ENCODE results near the genes FTL and PTH2.

GRCh38 chr19:48556218-48556590 is 4.2 kb downstream of the SULT2B1 start:
- PRO-cap = no peak

GRCh38 chr19:48569577-48570420 is 17.8 kb downstream of the SULT2B1 start:
- PRO-cap = no peak

DNA sequence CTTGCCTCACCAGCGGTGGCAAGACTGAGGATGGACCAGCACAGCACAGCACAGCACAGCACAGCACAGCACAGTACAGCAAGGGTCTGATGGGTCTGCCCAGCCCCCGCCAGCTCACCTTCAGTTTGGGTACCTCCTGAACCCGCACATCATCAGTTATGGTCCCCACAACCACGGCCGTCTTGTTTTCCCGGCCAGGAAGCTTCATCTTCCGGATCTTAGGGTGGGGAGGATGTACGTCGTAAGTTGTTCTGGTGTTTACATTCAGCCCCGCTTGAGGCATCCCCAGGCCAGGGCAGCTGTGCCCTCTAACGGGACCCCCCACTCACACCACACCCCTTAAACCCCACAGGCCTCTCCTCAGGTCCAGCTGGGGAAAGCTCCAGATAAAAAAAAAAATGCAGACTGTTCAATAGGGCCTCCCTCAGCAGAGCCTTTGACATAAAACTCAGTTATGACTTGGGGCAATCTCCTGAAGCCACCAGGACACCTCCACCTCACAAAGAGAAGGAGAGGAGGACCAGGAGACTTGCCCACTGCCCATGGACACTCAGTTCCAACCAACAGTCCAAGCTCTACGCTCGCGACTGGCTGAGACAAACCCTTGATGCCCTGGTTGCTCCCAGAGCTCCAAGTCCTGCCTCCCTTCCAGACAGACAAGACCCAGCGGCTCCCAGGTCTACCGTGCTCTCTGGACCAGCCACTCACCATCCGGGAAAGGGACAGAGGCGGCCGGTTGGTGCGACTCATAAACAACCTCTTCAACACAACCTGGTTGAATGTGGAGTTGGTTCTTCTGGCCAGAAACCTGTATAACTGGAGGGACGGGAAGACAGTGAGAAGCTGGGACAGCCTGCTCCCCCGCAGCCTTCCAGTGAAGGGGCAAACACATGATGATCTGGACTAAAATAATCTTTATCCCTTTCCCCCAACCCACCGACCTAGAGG is 2.0 kb upstream of the FAM83E start:
- PRO-cap = no peak

DNA sequence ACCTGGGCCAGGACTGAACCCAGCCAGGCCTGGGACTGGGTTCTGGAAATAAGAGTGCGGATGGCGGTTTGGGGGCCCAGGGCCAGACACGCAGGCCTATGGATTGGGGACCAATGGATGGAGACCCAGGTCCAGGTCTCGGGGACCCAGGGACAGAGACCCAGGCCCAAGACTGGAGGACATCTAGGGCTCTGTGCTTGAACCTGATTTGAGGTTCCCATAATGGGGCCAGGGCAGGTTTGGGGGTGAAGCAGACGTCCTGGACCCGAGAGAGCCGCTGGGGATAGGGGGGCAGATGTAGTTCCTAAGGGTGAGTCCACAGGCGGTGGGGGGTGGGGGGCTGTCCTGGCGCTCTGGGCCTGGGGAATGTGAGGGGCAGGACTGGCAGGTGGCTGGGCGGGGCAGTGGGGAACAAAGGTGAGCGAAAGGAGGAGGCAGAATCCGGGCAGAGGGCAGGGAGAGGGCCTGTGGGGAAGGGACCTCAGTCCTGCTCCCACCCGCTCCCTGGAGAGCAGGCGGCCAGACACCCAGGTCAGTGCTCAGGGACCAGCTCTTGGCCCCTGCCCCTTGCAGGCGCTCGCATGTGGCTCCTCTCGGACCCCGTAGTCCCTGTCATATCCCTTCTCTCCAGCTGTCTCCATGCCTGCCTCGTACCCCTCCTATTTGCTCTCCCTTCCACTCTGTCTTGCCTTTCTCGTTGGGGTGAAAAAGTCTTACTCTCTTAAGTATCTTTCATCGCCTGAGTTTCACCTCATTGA is 5.4 kb downstream of the SPHK2 start:
- PRO-cap = no peak

- PRO-cap = bidirectional peak, plus-strand start at chr19:48637140, minus-strand start at chr19:48637006
These were observed 368 bp downstream of the DBP start for GRCh38 chr19:48636788-48637233.

DNA sequence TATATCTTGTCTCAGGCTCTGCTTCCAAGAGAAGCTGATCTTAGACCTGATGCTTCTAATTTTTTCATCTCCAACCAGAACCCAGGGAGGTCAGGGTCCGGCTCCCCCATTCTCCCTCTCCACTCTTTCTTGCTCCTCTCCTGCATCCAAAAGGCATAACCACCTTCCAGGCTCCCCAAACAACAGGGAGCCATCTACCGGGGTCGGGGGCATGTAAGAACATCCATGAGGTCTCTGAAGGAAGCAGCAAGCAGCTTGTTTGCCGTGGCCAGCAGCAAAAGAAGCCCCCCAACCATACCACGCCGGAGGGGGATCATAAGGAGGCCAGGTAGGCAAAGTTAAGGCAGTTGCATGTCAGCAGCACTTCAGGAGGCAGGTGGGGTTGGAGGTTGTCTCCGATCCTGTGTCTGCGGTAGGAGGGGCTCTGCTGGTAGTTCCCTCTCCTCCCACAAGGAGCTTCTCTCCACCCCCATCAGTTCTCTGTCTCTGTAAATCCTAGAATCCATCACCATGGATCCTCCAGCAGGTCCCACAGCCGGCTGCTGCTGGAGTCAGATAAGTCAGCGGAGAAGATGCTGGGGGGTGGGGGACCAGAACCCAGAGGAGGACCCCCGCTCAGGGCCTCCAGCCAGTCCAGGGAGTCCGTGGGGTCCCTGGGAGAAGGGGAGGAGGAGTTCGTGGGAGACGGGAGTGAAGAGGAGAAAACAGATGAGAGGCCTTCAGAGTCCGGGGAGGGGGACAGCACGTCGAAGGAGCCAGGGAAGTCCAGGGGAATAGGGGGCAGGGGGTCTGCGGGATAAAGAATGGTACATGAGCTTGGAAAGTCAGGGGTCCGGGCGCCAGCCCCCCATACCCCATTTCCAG is 6.5 kb downstream of the MAMSTR start:
- PRO-cap = no peak

DNA sequence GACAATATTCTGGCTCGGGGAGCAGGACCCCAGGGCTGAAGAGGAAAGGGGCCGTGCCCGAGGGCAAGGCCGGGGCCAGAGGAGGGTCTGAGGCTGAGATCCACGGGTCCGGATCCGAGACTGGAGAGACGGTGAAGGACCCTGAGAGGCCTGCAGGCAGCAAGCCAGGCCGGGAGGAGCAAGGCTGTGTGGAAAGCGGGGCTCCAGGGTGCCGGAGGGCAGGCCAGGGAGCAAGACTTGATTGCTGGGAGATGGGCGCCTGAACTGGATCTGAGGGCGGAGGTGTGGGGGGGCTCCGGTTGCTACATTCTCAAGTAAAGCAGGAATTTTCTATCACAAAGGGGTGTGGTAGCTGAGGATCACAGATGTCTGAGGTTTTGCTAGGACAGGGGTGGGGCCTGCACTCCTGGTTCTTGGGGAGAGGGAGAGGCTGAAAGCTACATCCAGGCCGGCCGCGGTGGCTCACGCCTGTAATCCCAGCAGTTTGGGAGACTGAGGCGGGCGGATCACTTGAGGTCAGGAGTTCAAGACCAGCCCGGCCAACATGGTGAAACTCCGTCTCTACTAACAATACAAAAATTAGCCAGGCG is 3.8 kb downstream of the MAMSTR start:
- PRO-cap = no peak

DNA sequence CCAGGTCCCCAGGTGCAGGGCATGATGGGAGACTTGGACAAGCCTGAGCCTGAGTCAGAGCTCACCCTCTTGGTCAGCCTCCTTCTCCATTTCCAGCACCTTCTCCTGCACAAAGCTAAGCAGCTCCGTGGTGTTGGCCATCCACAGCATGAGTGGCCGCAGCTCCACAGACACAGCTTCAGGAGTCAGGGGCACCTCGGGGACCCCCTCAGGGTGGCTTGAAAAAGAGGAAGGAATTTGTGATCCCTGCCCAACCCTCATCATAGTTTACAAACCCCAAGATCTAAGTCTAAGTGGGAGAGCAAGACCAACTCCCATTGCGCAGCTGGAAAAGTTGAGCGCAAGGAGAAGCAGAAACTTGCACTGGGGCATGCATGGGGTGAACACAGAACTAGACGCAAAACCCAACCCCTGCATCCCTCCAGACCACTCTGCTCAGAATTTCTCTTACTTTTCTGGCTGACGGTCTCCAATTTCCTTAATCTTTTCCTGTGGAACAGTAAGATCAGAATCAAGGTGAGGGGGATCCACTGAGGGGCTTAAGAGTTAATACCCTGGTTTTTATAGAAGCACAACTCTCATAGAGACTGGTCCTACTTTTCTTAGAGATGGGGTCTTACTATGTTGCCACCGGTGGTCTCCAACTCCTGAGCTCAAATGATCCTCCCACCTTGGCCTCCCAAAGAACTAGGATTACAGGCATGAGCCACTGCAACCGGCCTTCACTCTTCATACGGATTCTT is 7.6 kb upstream of the MAMSTR start:
- PRO-cap = no peak

- PRO-cap = bidirectional peak, plus-strand start at chr19:48872421, minus-strand start at chr19:48872186
These were observed 276 bp upstream of the PPP1R15A start for GRCh38 chr19:48872023-48872266.

- PRO-cap = no peak
These were observed 776 bp upstream of the BAX start for GRCh38 chr19:48953822-48954375.

GRCh38 chr19:48964652-48965518 is at the start of gene FTL:
Gene FTL, plus strand, starts transcription at chr19:48965309.
- PRO-cap = bidirectional peak, plus-strand start at chr19:48965309, minus-strand start at chr19:48965146

DNA sequence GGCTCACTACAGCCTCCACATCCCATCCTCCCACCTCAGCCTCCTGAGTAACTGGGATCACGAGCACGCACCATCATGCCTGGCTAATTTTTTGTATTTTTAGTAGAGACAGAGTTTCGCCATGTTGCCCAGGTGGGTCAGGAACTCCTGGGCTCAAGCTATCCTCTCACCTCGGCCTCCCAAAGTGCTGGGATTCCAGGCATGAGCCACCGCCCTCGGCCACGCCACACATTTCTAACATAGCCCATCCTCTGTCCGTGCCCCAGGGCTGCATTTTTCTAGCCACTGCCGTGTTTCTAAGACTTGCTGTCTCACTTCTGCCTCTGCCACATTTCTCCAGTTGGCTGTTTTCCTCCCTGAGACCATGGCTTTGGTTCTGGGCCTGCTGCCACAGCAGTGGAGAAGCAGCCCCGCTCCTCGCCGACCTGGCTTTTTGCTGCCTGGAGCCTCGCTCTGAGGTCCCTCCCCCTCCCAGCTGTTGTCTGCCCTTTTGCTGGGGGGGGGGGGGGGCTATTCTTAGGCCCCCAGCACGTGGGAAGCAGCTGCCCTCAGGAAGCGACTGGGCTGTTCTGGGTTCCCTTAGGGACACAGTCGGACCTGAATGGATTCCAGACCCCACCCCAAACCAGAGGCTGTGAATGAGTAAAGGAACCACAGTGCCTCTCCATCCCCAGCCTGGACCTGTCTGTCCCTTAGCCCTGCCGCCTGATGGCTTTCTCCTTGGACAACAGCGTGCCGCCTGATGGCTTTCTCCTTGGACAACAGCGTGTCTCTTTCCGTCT is 3.4 kb downstream of the GYS1 start:
- PRO-cap = no peak

- PRO-cap = no peak
These were observed 384 bp downstream of the RUVBL2 start for GRCh38 chr19:48994010-48994532.

DNA sequence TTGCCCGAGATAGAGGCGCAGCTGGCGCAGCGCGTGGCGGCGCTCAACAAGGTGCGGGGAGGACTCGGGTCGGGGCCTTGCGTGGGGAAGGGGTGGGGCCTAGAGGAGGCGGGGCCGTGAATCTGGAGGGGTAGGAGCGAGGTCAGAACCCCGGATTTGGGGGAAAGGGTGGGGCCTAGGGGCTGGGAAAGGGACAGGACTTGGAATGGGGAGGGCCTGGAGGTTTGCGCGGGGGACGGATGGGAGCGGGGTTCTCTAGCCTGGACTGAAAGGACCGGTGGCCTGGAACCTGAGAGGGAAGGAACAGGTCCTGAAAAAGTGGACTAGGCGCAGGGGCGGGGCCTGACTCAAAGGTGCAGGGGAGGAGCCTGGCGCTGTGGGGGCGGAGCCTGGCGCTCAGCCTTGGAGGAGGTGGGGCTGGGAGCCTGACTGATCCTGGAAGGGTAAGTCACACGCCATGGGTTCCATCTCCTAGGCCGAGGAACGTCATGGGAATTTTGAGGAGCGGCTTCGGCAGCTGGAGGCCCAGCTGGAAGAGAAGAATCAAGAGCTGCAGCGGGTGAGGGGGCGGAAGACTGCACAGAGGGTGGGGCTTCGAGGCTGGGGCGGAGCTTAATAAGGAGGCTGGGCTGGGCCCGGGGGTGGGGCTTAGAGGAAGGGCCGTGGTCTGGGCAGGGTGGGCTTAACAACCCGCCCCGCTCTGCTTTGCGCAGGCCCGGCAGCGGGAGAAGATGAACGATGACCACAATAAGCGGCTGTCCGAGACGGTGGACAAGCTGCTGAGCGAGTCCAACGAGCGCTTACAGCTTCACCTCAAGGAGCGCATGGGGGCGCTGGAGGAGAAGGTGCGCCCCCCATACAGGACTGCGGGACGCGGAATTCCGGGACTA is 14.2 kb downstream of the PPFIA3 start:
- PRO-cap = no peak

DNA sequence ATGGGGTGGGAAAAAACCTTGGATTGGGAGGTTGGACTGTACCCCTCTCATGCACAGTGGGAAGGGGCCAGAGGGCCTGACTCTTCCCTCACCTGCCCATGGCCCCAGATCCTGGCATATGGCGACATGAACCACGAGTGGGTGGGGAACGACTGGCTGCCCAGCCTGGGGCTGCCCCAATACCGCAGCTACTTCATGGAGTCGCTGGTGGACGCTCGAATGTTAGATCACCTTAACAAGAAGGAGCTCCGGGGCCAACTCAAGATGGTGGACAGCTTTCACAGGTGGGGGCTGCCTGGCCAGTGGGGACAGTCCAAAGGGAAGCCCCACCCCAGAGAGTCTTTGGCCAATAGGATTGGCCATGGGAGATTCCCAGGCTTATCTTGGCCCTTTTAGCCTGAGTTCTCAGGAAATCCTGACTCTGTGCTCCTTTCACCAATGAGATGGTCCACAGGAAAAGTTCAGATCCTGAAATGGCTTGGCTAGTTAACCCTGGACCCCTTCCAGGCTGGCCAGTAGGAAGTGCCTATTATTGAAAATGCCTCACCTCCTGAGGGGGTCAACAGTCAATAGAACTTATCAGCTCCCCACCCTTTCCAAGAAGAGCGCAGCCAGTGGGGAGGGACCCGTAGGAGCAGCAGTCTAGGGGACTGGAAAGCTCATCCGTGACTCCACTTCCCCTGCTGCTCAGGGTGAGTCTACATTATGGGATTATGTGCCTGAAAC is 7.1 kb downstream of the HRC start:
- PRO-cap = no peak

DNA sequence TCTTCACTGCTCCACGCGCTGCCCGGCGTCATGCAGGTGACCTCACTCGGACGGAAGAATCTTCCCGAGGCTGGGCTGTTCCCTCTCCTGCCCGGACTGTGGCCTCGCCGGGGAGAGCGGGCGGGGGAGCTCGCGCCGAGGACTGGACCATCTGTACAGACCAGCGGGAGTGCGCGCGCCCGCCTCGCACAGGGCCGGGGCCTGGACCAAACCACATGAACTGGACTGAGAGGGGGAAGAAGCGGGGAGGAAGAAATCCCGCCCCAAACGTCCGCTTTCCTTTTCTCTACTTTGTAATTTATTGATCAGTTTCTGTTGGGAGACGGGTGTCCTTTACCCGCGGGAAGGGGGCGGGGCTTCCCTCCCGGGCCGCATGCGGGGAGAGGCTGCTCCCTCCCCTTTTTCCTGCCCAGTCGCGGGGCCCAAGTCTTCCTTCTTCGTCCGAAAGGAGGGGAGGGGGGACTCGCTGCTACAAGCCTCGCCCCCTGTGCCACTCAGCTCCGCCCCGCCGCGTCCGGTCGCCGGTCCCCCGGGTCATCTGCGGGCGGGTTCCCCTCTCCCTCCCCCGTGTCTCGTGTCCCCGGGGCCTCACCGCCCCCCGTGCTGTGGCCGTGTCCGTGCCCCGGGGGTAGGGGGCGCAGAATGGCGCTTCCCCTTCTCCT is 4.9 kb downstream of the HRC start:
- PRO-cap = bidirectional peak, plus-strand start at position 114 of the sequence, minus-strand start at position 98 of the sequence

- PRO-cap = bidirectional peak, plus-strand start at chr19:49334082, minus-strand start at chr19:49333971
These were observed 1.4 kb upstream of the CD37 start for GRCh38 chr19:49333508-49334422.

GRCh38 chr19:49338440-49338703 is 3.2 kb downstream of the CD37 start:
- PRO-cap = no peak

DNA sequence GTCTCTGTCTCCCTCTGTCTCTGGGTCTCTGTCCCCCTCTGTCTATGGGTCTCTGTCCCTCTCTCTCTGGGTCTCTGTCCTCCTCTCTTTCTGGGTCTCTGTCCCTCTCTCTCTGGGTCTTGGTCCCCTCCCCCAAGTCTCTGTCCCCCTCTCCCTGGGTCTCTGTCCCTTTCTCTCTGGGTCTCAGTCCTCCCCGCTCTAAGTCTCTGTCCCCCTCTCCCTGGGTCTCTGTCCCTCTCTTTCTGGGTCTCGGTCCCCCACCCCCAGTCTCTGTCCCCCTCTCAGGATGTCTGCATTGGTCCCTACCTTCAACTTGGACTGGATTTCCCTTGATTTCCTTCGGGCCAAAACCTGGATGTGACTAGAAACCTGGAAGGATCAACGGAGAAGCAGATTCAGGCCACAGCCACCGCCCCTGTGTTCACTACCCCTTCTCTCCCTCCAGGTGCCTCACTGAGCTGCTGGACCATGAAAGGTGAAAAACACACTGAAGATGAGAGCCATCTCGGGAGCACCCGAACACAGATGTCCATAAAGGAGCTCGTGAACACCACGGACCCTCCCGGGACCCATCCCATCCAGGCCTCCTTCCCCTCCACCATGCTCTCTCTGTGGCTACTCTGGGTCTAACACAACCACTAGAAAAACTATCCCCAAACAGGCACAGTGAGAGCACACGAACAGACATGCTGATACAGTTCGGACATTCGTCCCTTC is 5.1 kb downstream of the TEAD2 start:
- PRO-cap = no peak

DNA sequence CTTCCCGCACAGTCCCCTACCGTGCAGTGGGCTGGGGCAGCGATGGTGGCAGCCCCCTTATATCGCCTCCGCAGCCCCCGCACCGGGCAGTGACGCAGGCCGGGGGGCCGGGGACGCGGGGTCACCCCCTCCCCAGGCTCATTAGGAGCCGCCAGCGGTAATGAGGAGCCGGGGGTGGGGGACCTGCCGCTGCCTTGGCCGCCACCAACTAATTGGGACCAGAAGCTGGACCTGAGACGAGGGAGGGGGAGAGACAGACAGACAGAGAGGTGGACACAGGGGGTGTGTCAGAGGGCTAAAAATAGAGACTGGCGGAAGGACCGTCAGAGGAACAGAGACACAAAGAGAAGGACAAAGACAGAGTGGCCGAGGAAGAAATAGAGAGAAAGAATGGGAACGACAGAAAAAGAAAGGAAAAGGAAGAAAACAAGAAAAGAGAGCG is at the start of gene PTH2:
TSS of gene PTH2 (minus strand) at position 20 of the 442 bp plus-strand sequence.
- PRO-cap = no peak

Data from left lung (tissue), 1 donor.